Measurements from ENCODE around the gene TAC4.

GRCh38 chr17:49227272-49227630 lies 3.3 kb downstream of the PHOSPHO1 start:
- RRBS, result no CpG with 5 or more reads among the region's 1 CpG

DNA sequence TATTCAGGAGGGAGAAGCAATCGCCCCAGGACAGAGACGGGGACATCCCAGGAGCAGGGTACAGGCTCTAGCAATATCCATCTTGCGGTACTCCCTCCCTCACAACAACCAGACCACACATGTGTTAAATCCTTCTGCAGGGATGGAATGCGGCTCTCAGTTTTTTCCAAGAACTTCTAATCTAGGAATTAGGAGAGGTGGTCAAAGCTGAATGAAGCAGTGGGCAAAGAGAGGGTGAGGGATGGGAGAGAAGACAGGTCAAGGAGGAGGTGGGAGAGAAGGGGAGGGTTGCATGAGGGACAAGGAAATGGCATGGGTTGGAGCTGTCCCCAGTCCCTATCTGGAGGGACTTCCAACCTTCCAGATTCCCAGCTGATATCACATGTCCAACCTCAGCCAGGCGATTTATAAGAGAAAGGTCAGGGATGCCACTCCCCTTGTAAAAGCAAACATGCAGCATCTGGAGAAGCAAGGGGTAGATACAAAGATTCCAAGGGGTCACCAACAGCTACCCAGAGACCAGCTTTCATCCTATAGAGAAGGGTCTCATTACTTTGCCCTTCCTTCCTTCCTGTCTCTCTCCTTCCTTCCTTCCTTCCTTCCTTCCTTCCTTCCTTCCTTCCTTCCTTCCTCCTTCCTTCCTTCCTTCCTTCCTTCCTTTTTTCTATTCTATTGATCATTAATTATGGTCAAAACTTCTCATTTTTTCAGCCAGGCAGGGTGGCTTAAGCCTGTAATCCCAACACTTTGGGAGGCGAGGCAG lies 2.7 kb downstream of the PHOSPHO1 start:
- RRBS, result no CpG with 5 or more reads among the region's 6 CpGs

- RRBS, result no CpG with 5 or more reads among the region's 12 CpGs
Observed at GRCh38 chr17:49371120-49371971, 9.3 kb upstream of the ZNF652 start.

GRCh38 chr17:49393471-49394122 lies 21.1 kb downstream of the PHB1 start:
- RRBS, result no CpG with 5 or more reads among the region's 7 CpGs

DNA sequence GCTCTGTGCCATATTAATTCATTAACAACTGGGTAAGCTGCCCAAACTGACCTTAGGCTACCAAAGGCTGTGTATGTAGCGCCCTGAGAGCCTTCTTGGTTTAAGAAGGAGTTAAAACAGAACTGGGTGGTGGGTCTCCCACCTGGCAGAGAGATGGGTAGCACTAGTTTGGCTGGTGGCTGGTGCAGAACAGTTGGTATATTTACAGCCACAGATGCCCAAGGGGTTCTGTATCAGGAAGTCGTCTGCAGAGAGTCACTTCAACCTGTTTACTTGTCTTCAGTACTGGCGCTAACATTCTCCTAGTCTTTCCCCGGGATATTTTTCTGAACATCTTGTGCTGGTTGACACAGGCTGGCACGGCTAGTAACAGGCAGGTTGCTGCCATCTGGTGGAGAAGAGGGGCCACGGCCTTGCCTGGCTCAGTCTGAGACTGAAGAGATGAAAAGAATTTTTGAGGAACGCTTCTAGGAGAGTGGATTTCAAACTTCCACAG lies 19.8 kb downstream of the PHB1 start:
- RRBS, result no CpG with 5 or more reads among the region's 7 CpGs

DNA sequence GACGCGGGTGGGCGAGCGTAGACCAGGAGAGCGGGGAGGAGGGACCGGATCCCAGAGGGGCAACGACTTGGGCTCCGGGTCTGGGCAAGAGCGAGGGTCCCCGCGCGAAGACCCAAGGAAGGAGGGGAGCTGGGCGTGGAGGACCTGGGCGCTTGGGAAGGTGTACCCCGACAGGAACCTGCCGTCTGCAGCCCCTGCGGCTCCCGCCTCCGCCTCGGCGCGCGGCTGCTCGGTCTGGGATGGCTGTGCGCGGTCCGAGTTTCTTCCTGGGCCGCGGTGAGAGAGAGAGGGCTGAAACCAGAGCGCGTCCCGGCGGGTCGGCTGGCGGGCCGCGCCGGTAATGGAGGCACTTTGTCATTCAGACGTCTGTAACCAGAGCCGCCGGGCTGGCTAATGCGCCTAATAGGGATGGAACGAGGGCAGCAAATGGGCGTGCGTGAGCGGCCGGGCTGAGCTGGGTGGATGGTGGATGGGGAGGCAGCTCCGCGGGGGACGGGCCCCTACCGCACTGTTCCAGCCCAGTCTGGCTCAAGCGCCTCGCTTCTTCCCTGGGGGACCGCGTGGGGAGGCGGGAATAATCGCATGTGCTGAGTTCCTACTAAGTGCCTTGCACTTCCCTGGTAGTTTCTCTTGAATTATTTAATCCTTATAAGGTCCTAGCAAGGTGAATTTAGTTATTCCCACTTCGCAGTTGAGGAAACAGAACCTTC lies 2.4 kb downstream of the NGFR start:
- RRBS, result 14% methylated on average over 9 of the region's 58 CpGs

GRCh38 chr17:49646039-49647155 lies 31.5 kb downstream of the SPOP start:
- RRBS, result no CpG with 5 or more reads among the region's 8 CpGs

- RRBS, result no CpG with 5 or more reads among the region's 8 CpGs
Observed at GRCh38 chr17:49700408-49701586, 7.0 kb downstream of the SLC35B1 start.

GRCh38 chr17:49704060-49704308 lies 3.8 kb downstream of the SLC35B1 start:
- RRBS, result no CpG with 5 or more reads among the region's 3 CpGs

DNA sequence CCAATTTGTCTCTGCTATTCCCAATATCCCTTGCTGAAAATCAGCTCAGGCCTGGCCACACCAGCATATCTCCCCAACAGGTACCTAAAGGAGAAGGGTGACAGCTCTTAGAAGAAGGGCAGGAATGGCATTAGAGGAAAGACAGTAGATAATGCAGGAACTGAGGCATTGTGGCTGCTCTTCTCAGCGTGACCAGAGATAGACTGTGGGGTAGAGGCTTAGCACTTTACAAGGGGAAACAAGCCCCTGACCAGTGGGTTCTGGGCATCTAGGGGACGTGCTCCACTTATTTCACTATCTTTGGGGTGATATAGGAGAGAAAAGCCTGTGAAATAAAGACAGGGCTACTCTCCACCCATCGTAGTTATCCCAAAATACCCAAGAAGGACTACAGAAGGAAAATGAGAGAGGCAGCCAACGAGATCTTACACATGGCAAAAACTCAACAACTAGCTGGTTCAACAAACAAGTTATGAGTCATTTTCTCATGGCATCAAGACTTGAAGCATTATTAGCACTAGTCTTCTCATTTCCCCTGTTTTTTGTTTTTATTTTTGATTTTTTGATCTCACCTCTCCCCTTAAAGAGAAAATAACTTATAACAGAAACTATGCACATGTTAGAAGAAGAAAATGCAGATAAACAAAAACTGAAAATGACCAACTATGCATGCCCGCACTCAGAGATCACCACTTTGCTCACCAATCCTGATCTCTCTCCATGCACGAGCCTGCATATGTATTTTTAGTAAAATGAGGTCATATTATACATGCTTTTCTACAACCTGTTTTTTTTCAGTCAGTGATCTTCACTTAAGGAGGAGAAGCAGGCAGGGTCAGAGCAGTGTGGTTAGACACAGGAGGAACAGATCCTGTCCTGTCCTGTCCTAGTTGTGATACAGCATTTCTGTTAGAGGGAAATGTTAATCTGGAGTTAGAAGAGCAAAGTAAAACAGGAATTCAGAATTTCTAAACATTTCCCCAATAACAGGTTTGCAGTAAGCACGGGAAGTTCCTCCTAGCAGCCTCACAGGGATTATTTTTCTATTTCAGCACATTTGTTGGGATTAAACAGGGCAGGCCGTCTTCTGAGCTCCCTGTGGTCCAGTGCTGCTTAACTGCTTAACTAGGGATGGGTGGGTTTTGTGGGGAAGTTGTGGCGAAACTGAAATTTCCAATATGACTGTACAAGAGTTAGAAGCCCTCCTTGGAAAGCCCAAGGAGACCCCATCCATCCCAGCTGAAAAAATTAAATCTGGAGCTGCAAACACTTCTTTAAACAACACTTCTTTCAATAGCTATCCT lies 22.7 kb downstream of the FAM117A start:
- RRBS, result no CpG with 5 or more reads among the region's 9 CpGs

- RRBS, result no CpG with 5 or more reads among the region's 2 CpGs
Observed at GRCh38 chr17:49779772-49780321, 8.6 kb upstream of the KAT7 start.

GRCh38 chr17:49787796-49788342 lies 612 bp upstream of the KAT7 start:
- RRBS, result no CpG with 5 or more reads among the region's 15 CpGs

DNA sequence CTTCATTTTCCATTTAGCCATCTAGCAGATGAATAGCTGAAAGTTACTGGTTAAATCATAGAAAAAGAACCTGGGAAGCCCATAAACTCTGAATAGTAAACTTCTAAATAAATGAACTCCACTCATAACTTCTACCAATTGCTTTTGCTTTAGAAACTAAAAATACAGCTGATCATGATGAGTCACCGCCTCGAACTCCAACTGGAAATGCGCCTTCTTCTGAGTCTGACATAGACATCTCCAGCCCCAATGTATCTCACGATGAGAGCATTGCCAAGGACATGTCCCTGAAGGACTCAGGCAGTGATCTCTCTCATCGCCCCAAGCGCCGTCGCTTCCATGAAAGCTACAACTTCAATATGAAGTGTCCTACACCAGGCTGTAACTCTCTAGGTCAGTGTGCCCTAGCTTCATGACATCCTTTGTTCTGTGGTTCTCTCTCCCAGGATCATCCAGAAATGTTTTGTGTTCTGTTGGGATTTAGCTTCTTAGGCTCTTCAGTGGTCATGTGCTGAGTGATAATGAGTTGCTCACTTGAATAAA lies 9.8 kb downstream of the KAT7 start:
- RRBS, result no CpG with 5 or more reads among the region's 8 CpGs

DNA sequence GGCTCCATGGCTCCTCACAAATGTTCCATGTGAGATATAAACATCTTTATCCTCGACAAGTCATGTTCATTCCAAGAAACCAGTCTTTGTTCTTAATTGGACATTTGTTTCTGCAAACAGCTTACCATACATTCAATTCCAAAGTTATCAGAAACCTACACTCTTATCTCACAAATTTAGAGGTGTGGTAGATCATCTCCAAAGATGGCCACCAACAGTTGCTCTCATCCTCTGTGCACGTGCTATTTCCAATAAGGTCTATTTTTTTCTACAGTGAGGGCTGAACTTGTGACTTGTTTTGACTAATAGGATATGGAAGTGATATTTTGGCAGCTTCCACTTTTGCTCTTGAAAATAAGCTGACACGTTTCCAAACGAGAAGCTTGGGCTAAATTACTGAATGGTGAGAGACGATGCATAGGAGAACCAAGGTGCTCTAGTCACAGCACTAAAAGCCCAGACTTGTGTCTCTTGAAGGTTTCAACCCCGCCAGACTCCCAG lies 14.6 kb downstream of the TAC4 start:
- RRBS, result no CpG with 5 or more reads among the region's 6 CpGs

- RRBS, result no CpG with 5 or more reads among the region's 23 CpGs
Observed at GRCh38 chr17:49835687-49836891, 11.8 kb downstream of the TAC4 start.

- RRBS, result no CpG with 5 or more reads among the region's 2 CpGs
Observed at GRCh38 chr17:49847887-49848550, at the start of gene TAC4. TAC4 (minus strand) TSS chr17:49848069.

- RRBS, result 8% methylated on average over 9 of the region's 46 CpGs
Observed at GRCh38 chr17:49850860-49851316, 3.0 kb upstream of the TAC4 start.

GRCh38 chr17:49887833-49888272 lies 40.0 kb upstream of the TAC4 start:
- RRBS, result no CpG with 5 or more reads among the region's 6 CpGs

DNA sequence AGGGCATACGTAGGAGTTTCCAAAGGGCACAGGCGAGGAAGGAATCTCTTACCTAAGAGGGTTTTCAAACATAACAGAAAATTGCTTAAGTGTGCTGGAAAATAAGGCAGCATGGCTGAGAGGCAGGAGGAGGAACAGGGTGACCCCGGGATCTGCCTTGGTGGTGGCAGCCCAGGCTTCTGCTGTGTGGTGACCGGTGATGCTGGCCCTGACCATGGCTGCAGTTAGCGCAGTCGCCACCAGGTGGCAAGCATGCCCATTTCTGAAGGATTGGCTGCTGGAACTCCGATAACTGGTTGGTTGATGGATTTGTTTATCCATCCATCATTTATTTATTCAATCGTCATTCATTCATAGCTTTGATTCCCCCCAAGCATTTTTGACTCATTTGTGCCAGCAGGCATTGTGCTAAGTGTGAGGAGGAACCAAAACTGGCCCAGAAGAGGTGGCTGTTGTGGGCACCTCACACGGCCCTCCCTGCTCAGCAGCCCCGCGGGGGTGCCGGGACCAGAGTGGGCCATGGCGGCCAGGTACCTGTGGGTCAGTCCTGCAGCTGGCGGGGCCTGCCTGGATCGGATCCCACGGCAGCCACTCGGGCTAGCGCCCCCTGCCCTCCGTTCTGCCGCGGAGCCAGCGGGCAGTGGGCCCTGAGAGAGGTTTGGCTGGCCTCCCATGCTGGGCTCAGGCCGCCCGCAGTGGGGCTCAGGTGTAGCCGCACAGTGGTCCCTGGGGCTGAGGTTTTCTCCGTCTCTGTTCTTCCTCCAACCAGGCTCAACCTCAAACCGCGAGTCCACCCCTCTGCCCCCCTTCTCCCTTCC lies 28.9 kb upstream of the ITGA3 start:
- RRBS, result 15% methylated on average over 2 of the region's 28 CpGs

DNA sequence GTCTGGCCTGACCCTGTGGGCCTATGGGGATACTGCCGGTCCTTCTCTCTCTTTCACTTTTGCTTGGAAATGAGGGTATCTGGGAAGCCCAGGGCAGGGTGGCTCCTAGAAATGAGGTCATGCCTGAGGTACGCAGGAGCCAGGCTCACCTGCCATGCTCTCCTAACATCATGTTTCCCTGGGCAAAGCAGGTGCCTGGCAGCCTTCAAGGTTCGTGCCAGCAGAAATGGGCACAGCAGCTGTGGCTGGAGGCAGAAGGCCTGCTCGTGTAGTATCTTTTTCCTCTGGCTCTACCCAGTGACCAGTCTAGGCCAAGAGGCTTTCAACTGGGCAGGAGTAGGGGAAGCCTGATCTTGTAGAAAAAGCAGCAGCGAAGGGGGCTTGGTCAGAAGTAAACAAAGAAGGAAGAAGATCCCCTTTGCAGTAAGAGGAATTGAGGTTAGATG lies 3.4 kb downstream of the ITGA3 start:
- RRBS, result no CpG with 5 or more reads among the region's 5 CpGs

All from UCH-1 (cell line).